ENCODE results near the gene REEP3.

GRCh38 chr10:62528473-62528939 lies 154.3 kb downstream of the ZNF365 start:
- PRO-cap = no peak
- RAMPAGE, long total RNA, 2 experiments = no peak in any of the 2 experiments

- PRO-cap = no peak
- RAMPAGE, long total RNA, 2 experiments = no peak in any of the 2 experiments
Observed at GRCh38 chr10:62608537-62608955, 196.0 kb upstream of the ADO start.

DNA sequence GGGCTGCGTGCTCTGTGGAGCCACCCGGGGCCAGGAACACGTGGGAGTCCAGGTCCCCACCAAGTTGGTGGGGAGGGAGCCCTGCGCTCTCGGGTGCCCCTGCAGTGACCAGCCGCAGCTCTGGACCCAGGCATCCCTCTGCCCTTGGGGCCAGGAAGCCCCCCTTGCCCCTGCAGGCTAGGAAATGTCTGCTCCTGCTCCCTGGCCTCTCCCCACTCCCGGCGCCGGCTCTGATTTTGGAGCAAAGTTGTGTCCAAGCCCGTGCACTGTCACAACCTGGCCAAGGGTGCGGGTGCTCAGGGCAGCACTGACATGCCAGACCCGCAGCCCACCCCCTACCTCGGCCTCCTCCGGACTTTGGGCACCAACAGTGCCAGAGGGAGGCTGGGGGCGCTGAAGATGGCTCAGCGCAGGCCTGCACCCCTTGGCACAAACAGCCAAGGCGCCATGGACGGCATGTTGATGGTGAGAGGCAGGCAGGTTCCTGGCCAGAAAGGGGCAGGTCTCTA lies 147.1 kb upstream of the ADO start:
- PRO-cap = no peak
- RAMPAGE, long total RNA, 2 experiments = no peak in any of the 2 experiments

GRCh38 chr10:62803795-62804567 lies 539 bp upstream of the ADO start:
- PRO-cap = bidirectional peak, plus-strand start at chr10:62804702, minus-strand start at chr10:62804464
- RAMPAGE, long total RNA, 2 experiments = no peak in any of the 2 experiments

- PRO-cap = no peak
- RAMPAGE, long total RNA, 2 experiments = no peak in any of the 2 experiments
Observed at GRCh38 chr10:62924368-62924991, 108.3 kb upstream of the EGR2 start.

DNA sequence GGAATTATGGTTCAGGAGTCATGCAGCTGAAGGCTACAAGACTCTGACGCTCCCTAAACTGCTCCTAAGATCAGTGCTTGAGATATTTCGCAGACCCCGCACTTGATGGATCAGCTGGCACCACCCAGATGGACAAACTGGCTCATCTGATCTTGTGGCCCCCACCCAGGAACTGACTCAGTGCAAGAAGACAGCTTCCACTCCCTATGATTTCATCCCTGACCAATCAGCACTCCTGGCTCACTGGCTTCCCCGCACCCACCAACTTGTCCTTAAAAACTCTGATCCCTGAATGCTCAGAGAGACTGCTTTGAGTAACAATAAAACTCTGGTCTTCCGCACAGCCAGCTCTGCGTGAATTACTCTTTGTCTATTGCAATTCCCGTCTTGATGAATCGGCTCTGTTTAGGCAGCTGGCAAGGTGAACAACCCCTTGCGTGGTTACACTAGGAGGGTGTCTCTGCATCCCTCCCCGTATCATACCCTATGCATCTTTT lies 26.9 kb upstream of the NRBF2 start:
- PRO-cap = unidirectional peak, plus-strand start at position 302 of the sequence
- RAMPAGE, long total RNA, 2 experiments = no peak in any of the 2 experiments

- PRO-cap = no peak
- RAMPAGE, long total RNA, 2 experiments = no peak in any of the 2 experiments
Observed at GRCh38 chr10:63134193-63134854, 1.2 kb downstream of the NRBF2 start.

GRCh38 chr10:63135063-63135780 lies 2.1 kb downstream of the NRBF2 start:
- PRO-cap = no peak
- RAMPAGE, long total RNA, 2 experiments = no peak in any of the 2 experiments

GRCh38 chr10:63171293-63172011 lies 38.3 kb downstream of the NRBF2 start:
- PRO-cap = no peak
- RAMPAGE, long total RNA, 2 experiments = no peak in any of the 2 experiments

DNA sequence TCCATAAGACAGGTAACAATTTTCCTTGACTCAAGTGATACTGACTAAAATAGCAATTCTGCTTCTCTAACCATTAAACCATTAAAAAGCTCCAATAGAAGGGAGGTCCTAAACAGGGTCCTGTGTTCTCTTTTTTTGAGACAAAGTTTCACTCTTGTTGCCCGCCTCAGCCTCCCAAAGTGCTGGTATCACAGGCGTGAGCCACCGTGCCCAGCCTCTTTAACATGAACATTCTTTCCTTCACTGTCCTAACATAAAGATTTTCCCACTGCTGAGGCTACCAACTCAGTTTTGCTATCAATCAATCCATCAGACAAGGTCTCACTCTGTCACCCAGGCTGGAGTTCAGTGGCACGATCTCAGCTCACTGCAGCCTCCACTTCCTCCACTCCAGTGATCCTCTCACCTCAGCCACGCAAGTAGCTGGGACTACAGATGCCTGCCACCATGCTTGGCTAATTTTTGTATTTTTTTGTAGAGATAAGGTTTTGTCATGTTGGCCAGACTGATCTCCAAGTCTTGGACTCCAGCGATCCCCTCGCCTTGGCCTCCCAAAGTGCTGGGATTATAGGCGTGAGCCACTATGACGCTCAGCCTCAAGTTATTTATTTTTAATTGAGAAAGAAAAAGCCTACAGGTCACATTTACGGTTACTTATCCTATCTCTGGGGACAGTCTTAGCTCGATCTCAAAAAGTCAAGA lies 51.9 kb downstream of the NRBF2 start:
- PRO-cap = no peak
- RAMPAGE, long total RNA, 2 experiments = no peak in any of the 2 experiments

- PRO-cap = no peak
- RAMPAGE, long total RNA, 2 experiments = no peak in any of the 2 experiments
Observed at GRCh38 chr10:63201344-63201704, 68.2 kb downstream of the NRBF2 start.

DNA sequence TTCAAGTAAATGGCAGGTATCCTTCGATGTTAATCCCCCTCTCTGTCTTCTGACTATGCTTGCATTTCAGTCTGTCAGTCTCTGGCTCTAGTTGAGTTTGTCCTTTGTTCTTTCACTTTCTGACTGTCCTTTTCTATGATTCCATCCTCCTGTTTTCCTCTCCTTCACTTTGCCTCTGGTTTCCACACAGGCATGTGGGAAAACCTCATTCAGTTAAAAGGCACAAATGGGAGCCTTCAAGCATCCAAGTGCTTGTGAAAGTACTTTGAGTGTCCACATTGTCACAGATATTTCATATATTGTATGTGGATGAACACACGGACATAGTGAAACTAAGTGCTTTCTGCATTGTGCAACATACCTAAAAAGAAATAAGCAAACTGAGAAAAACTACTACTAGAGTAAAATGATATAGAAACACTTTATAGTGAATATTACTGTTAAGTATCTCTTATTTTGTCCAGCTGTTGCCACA lies 71.6 kb downstream of the NRBF2 start:
- PRO-cap = no peak
- RAMPAGE, long total RNA, 2 experiments = no peak in any of the 2 experiments

- PRO-cap = no peak
- RAMPAGE, long total RNA, 2 experiments = no peak in any of the 2 experiments
Observed at GRCh38 chr10:63213517-63214174, 80.5 kb downstream of the NRBF2 start.

DNA sequence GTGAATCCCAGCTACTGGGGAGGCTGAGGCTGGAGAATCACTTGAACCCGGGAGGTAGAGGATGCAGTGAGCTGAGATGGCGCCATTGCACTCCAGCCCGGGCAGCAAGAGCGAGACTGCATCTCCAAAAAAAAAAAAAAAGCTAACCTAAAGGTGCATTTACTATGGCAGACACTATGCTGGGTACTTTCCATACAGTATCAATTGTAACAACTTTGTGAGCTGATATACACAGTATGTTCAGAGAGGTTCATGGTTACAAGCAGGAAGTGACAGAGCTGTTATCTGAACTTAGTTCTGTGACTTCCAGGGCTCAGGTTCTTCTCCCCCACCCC lies 92.5 kb downstream of the NRBF2 start:
- PRO-cap = no peak
- RAMPAGE, long total RNA, 2 experiments = no peak in any of the 2 experiments

- PRO-cap = no peak
- RAMPAGE, long total RNA, 2 experiments = no peak in any of the 2 experiments
Observed at GRCh38 chr10:63255005-63255717, 122.0 kb downstream of the NRBF2 start.

DNA sequence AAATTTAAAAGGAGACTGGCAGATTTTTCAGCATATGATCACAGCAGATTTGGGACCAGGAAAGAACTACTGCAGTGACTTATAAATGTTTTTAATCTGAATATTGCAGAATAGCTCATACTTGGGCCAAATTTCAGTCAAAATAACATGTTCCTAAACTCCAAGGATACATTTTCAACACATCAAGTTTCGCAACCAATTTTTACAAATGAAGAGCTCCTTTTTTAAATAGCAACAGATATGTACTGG lies 122.9 kb downstream of the NRBF2 start:
- PRO-cap = unidirectional peak, minus-strand start at position 63 of the sequence
- RAMPAGE, long total RNA, 2 experiments = no peak in any of the 2 experiments

DNA sequence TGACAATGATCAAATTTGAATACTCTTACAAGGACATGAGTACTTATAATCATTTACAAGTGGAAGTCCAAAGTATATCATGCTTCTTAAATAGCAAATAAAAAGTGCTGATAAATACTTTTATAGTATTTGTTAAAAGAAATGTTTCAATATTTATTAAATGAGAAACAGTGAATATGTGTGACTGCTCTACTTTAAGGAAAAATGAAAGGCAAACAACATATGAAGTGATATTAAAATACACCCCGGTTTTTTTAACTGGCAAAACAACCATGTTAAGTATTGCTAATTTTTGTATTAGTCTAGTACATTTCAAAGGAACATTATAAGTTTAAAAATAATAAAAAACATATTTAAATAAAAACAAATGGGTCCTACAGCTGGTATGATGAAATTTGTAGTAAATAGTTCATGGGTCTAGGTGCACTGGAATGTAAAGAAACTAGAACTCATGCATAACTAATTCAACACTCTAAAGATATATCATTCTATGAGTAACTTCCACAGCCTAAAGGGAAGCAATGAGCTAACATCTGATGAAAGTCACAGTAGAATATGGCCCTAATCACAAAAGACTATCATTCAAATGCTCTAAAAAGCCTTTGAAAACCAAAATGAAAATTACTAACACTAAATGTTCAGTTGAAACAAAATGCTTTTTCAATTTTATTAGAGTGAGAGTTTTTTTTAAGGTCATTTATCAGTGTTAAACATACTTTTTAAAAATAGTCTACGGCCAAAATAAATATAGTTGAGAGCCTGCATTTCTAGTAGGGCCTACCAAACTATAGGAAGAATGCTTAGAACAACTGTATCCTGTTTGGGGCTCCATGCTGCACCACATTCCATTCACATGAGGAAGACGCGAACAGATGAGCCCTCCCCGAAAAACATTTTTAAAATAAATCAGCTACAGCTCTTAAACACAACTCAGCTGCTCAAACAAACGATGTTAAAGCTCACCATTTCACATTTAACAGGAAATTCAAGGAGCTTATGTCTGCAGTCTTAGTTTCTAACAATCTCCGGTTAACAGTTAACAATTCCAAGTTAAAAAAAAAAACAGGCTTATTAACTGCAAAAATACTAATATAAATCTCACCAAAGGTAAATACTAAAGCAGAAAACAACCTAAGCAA lies 134.3 kb downstream of the NRBF2 start:
- PRO-cap = unidirectional peak, plus-strand start at position 504 of the sequence
- RAMPAGE, long total RNA, 2 experiments = no peak in any of the 2 experiments

GRCh38 chr10:63466541-63467017 lies 802 bp upstream of the JMJD1C start:
- PRO-cap = no peak
- RAMPAGE, long total RNA, 2 experiments = no peak in any of the 2 experiments

DNA sequence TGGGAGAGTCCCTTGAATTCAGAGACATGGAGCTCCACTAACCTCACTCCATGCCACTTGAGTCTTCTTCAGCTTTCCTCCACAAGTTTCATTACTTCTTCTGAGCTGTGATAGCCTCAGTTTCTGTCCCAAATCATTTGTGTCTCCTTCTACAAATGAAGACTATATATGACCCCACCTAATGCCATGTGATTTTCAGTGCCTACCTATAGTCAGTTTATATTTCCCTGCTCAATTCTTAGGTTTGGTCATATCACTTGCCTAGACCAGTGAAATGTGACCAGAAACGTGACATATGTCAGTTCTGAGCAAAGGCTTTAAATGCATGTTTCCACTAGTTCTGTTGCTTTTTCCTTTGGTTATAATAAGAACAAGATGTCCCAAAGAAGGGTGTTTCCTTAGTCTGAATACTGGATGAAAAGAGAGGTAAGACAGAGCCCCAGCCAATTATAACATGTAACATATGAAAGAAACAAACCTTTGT lies 24.6 kb upstream of the REEP3 start:
- PRO-cap = no peak
- RAMPAGE, long total RNA, 2 experiments = no peak in any of the 2 experiments

- PRO-cap = bidirectional peak, plus-strand start at chr10:63521450, minus-strand start at chr10:63521228; unidirectional peak, plus-strand start at chr10:63521628; bidirectional peak, plus-strand start at chr10:63521997, minus-strand start at chr10:63522100
- RAMPAGE, long total RNA, 2 experiments = no peak in any of the 2 experiments
Observed at GRCh38 chr10:63521310-63522416, at the start of gene REEP3. TSS of gene REEP3 (plus strand) at chr10:63521401.

All from lower leg skin (tissue), 2 donors.